Measurements from ENCODE around the gene CCDC102B.

GRCh38 chr18:68798007-68798475 lies at the start of gene CCDC102B:
Gene CCDC102B (plus strand): TSS chr18:68798080.
- PRO-cap: no peak

GRCh38 chr18:68984285-68984638 lies 186.4 kb downstream of the CCDC102B start:
- PRO-cap: no peak

DNA sequence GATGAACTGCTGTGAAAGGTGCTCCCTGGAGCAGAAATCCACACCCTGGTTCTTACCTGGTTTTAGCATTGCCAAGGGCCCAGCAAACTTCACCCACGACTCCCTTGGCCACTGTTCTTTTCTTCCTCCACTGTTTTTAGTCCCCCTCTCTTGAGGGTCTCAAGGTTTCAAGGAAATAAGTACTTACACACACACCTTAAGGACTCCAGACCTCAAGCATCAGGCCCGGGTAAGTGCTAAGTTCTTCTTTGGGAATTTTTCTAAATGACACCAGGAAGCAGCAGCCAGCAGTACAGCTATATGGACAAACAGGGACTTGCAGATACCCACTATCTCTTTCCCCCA lies 13.8 kb upstream of the CD226 start:
- PRO-cap: no peak

- PRO-cap: no peak
Observed at GRCh38 chr18:70419864-70420539, 131.2 kb downstream of the SOCS6 start.

DNA sequence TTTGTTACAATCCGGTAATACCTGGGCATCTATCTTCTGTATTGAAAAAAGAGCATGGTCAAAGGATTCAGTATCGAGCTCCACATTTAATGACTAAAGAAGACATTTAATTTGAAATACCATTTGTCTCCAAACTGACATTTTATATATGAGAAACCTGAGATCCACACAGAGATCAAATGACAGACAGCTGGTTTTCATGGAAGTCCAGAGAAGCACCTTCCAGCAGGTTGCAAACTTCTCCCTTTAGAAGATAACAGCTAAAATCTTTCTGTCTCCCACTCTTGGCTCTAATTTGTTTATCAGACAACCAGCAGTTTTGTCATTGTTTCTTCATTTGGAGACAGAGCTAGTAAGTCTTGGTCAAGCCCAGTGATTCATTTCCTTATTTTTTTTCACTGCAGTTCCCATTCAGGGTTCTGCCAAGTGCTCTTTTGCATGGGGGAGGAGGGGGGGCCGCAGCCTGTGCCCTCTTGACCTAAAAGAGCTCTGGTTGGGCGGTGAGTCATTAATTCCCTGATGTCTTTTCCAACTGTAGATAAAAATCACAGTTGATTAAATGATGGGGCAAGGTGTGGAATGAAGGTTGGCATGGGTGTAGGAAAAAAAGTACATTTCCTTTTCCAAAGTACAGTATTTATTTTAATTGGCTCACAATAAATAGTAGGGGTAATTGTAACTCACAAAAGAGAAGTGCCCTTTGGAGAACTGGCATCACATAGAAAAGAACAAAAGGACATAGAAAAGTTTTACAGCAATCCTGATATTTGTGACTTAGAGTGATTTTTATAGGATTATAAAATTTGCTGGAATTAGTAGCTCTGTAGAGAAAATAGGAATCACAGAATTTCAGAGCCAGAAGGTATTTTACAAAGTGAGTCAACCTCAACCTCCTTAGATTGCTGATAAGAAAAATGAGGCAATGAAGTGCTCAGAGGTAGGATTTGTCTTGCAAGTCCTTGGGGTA lies 133.3 kb downstream of the SOCS6 start:
- PRO-cap: no peak

DNA sequence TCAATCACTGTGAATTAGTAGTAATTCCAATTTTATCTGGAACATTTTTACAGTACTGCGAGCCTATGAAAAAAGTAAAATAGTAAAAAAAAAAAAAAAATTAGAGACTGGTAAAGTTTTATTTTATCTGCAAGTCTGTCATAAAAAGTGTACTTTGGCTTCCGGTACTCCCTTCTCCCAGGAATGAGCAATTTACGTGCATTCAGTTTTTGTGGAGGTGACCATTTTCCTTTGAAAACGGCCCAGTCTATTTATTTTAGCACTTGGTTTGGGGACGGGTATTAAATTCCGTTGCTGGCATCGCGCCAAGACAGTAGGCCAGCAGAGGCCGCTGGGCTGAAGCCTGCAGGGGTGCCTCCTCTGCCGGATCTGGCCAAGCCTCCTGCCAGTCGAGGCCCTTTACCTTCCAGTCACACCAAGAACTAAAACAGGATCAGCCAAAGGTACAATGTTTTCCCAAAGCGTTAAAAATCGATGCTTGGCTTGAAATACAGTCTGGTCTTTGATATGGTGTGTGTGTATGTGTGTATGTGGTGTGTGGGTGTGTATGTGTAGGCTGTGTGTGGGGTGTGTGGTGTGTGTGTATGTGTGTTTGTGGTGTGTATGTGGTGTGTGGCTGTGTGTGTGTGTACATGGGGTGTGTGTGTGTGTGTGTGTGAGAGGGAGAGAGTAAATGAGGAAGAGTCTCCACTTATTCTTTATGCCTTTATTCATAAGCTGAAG lies 175.9 kb downstream of the SOCS6 start:
- PRO-cap: no peak

- PRO-cap: no peak
Observed at GRCh38 chr18:70683255-70683604, 394.4 kb downstream of the SOCS6 start.

GRCh38 chr18:71578758-71579083 lies 965.4 kb downstream of the CBLN2 start:
- PRO-cap: no peak

- PRO-cap: no peak
Observed at GRCh38 chr18:72772267-72772590, 95.6 kb downstream of the NETO1 start.

DNA sequence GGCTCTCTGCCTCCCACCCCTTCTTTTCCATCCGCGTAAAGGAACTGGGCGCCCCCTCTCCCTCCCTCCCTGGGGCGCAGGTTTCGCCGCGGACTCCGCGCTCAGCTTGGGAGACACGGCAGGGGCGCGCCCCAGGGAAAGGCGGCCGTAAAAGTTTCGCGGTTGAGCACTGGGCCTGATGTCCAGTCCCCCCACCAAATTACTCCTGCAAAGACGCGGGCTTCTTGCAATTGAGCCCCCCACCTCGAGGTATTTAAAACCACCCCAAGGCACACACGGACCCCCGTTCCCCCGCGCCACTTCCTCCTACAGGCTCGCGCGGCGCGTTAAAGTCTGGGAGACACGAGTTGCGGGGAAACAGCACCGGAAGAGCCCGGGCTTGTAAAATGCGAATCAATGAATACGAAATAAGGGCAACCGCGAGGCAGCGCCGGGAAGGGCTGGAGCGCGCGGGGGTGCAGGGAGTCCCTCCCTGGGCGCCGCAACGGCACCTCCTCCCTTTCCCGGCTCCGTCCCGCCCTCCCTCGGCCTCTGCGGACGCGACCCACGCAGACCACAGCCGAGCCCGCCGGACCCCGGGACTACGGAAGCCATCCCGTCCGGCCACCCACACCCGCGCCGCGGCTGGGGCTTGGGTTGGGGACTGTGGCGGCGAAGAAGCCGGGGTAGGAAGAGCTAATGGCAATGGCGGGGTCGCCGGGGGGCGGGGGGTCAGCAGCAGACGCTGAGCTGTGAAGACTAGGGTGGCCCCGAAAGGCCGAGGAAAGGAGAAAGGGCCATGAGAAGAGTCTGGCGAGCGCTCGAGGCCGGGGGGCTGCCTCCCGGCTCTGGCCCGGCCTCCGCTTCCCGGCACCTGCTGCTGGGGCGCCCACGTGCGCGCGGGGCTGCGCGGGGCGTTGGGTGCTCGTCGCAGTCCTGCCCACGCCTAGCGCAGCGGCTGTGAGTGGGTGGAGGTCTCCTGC lies 970 bp upstream of the NETO1 start:
- PRO-cap: bidirectional peak, plus-strand start at position 551 of the sequence, minus-strand start at position 308 of the sequence

GRCh38 chr18:73340157-73340908 lies 472.5 kb upstream of the NETO1 start:
- PRO-cap: no peak

GRCh38 chr18:73784640-73785197 lies 362.9 kb downstream of the FBXO15 start:
- PRO-cap: bidirectional peak, plus-strand start at chr18:73785058, minus-strand start at chr18:73784935

- PRO-cap: no peak
Observed at GRCh38 chr18:74017477-74017694, 130.2 kb downstream of the FBXO15 start.

DNA sequence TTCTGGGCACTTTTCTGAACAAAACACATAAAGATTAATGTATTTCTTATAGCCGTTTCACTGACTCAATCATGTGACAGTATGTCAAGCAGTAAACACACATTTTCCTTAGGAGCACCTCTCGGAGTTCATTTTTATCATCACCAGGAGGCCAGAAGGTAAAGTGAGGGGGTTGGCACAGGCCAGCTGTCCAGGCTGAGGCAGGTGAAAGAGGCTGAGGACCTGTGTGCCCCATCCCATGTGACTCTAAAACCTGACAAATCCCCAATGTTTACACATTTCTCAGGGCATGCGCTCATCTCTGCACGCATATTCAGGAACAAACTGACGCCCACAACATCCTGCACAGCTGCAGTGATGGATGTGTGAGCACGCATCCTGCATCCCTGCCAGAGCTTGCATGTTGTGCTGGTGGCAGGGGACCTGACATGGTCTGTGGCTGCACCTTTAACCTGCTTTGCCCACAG lies 83.2 kb downstream of the FBXO15 start:
- PRO-cap: no peak

DNA sequence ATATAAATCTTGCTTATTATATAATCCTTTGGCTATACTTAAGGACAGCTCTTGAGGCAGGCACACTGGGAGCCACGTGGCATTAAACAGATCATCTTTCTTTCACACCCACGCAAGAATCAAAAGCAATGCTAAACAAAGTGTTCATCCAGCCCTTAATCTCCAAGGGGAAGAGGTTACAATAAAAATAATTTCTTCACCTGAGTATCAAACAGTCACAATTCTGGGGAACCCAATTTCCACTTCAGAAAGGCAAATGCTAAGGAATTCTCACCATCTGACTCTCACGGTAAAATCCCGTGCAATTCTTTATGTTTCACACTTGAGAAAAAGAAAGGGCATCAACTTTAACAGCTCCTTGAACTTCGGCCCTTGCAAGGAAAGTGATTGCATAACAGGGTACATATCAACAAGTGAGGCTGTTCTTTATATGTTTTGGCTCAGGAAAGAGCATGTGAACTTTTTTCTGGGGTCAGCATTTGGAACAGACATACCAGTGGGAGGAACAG lies 57.7 kb downstream of the CYB5A start:
- PRO-cap: no peak

- PRO-cap: no peak
Observed at GRCh38 chr18:74248931-74249544, 42.7 kb downstream of the CYB5A start.

GRCh38 chr18:74281599-74282434 lies 9.9 kb downstream of the CYB5A start:
- PRO-cap: bidirectional peak, plus-strand start at chr18:74282575, minus-strand start at chr18:74282331

GRCh38 chr18:74284153-74285028 lies 7.4 kb downstream of the CYB5A start:
- PRO-cap: no peak

DNA sequence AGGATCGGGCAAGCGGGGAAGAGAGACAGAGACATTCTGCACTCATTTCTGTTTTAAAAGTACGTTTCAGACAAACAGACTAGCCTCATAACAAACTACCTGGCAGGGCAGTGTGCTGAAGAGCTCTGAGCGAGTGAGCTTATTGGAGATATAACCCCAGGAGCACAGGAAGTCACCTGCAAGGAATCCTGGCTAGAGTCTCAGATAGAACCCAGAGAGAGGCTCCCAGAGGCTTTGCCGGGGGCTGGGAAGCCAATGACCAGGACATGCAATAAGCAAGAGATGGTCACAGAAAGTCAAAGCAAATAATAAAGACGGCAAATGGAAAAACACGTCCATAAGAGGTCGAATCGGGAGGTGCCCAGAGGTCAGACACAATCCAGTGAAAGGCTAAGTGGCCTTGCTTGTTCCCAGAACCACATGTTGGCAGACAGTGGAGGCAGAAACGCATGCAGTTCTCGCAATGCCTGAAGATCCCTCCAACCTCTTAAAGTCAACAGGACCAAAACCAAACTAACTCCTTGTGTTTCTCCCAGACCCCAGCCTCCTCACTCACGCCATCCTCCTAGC lies 3.1 kb downstream of the CYB5A start:
- PRO-cap: no peak

DNA sequence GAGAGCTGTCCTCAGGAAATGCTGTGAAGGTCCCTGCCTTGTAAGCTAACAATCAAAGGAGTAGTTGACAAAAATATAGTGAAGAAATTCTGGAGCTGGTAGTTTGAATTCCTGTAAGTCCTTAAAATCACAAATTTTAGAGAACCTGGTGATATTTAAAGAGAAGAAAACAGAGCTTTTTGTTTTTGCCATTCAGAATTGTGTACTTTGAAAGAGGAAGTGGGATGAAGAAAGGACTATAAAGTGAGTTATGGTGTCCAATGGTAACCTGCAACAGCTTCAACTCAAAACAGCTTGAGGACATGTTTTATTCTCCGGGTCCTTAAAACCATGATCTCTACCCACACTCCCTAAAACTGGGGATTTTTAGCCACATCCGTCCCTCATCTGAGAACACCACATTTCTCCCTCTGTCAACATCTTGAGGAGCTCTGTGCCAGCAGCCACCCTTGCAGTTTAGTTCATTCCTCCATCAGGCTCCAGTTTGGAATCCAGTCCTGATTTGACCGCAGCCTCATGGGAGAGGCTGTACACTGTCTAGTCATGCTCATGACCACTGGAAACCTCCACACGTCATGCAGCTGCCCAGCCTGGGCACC lies 62.5 kb downstream of the C18orf63 start:
- PRO-cap: no peak